ENCODE measurements around a stretch of chr16.

DNA sequence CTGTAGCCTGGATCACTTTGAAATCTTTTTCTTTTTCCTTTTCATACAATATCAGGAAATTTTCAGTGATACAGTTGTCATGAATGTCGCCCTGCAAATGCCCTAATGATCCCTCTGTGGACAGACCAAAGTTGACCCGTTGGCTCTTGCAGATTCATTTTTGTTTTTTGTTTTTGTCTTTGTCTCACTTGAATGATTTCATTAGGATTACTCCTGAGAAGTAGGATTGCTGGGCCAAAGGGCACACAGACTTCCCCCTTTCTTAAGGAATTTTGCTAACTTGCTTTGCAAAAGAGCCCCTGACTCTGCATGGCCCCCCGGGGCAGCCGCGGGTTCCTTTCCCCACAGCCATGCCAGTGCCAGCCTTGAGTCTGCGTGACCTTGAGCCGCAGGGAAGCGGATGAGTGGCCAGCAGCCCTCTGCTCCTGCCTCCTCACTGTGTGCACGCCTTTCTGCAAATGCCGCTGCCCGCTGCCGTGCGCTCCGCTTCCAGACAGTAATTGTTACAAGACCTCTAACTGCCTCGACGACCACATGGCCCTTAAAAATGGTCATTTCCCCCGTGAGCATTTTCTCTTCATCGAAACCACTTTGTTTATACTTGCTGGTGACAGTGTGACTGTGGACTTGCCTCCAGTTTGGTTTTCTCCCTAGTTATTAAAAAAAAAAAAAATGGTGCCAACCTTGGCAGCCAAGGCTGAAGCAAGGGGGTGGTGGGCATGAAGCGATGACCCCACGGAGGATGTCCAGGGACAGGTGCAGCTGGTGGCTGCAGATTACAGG, 28.2 kb downstream of the CRISPLD2 start:
- PRO-cap, result no peak
- RAMPAGE, long total RNA, 4 experiments, result start-site peak on the plus strand in 1 of 4 experiments, centred at position 283 of the sequence, 11 reads per replicate

DNA sequence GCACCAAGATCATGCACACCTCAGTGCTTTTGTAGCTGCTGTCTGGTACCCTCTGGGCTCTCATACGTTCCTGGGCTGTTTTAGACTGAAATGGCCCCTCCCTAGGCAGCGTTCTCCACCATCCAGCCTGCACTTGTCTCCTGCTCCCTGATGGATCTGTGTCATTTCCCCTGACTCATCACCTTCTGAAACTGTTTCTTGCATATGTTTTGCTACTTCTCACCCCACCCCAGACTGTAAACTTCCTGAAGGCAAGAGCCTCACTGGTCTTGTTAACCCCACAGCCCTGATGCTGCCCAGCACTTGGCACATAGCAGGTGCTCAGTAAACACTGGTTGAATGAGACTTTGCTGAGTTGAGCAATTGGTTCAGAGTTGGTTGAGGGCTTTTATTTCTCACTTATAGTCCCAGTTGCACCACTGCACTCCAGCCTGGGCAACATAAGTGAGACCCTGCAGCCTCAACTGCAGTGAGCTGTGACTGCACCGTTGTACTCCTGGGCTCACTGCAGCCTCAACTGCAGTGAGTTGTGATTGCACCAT, 78.7 kb downstream of the CRISPLD2 start:
- PRO-cap, result no peak
- RAMPAGE, long total RNA, 4 experiments, result no peak in any of the 4 experiments

DNA sequence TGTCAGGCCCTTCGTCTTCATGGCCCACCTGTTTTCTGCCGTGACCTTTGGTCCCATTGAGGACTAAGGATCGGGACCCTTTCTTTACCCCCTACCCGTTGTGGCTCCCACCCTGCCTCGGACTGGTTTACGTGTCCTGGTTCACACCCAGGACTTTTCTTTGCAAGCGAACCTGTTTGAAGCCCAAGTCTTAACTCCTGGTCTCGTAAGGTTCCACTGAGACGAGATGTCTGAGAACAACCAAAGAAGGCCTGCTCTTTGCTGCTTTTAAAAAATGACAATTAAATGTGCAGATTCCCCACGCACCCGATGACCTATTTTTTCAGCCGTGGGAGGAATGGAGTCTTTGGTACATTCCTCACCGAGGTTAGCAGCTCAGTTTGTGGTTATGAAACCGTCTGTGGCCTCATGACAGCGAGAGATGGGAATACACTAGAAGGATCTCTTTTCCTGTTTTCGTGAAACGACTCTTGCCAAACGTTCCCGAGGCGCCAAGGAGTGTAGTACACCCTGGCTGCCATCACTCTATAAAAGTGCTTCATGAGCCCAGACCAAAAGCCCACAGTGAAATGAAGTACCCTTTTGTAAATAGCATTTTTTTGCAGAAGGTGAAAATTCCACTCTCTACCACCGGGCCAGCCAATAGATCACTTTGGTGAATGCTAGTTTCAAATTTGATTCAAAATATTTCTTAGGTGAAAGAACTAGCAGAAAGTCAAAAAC, 87.7 kb downstream of the CRISPLD2 start:
- PRO-cap, result no peak
- RAMPAGE, long total RNA, 4 experiments, result no peak in any of the 4 experiments

DNA sequence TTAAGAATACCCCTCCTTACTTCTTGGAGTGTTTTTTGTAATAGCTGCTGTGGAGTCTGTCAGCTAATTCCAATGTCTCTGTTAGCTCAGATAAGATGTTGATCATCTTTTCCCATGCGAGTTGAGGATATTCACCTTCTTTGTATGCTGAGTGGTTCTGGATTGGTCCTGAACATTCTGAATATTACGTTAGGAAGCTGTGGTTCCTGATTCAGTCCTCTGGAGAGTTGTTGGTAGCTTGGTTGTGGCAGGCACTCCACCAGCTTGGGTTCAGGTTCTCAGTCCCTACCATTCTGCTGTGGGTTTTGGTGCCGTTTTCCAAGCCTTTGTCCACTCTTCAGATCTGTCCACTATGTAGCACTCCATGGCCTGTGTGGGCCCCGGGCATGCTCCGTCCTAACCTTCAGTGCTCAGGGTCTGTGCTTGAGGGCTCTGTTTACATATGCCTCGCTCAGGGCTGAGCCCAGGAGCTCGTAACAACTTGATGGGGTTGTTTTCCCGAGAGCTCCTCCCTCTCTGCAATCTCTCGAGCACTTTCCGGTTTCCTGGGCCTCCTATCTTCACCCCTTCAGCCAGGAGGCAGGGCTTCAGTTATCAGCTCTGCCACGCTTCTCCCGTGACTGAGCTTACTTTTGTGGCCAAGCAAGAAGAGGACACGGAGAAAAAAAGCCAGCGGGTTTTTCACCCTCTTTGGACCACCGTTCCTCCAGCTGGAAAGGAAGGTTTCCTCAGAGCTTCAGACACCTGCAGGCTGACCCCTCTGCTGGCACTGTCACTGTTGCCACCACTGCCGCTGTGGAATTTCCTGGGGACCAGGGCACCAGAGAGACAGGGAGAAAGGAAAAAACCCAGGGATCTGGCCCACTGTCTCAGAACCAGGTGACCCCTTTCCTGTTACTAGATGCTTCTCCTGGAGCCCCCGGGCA, 19.5 kb downstream of the KIAA0513 start:
- PRO-cap, result bidirectional peak, plus-strand start at position 629 of the sequence, minus-strand start at position 518 of the sequence
- RAMPAGE, long total RNA, 4 experiments, result start-site peak on the plus strand in 2 of 4 experiments, centred at positions 571 to 592 of the sequence, 10 to 11 reads per replicate; start-site peak on the minus strand in 1 of 4 experiments, centred at position 783 of the sequence, 6 reads per replicate

- PRO-cap, result bidirectional peak, plus-strand start at chr16:85048122, minus-strand start at chr16:85047962
- RAMPAGE, long total RNA, 4 experiments, result start-site peak on the minus strand in 2 of 4 experiments, at chr16:85047923-85047979 at its widest, 8 to 10 reads per replicate
Observed at GRCh38 chr16:85047767-85048271, 20.2 kb downstream of the KIAA0513 start.

- PRO-cap, result no peak
- RAMPAGE, long total RNA, 4 experiments, result no peak in any of the 4 experiments
Observed at GRCh38 chr16:85130199-85130708, 18.0 kb upstream of the CIBAR2 start.

DNA sequence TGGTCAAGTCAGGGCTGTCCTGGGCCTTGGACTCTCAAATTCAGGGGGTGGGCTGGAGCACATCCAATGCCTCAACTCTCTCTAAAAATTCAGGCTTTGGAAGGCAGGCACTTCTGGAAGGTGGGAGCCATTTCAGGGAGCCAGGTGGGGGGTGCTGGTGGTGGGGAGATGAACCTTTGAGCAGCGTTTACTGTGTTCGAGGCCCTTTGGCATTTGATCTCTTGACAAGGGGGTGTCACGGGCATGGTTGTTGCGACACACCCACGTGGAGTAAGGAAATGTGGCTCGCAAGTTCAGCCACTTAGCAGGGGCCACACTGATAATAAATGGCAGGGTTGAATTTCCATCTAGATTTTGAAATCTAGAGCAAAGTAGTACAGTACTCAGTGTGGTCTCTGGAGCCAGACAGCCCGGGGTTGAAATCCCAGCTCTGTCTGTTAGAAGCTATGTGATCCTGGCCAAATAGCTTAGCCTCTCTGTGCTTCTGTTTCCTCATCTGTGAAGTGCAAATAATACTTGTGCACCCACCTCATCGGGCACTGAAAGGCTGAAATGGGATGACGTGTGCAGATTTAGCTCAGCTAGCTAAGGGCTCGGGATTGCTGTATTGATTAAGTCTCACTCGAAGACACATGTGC, 47.2 kb upstream of the CIBAR2 start:
- PRO-cap, result no peak
- RAMPAGE, long total RNA, 4 experiments, result no peak in any of the 4 experiments

GRCh38 chr16:85232336-85232714, 120.1 kb upstream of the CIBAR2 start:
- PRO-cap, result no peak
- RAMPAGE, long total RNA, 4 experiments, result no peak in any of the 4 experiments

- PRO-cap, result no peak
- RAMPAGE, long total RNA, 4 experiments, result no peak in any of the 4 experiments
Observed at GRCh38 chr16:85329257-85329855, 217.1 kb upstream of the CIBAR2 start.

DNA sequence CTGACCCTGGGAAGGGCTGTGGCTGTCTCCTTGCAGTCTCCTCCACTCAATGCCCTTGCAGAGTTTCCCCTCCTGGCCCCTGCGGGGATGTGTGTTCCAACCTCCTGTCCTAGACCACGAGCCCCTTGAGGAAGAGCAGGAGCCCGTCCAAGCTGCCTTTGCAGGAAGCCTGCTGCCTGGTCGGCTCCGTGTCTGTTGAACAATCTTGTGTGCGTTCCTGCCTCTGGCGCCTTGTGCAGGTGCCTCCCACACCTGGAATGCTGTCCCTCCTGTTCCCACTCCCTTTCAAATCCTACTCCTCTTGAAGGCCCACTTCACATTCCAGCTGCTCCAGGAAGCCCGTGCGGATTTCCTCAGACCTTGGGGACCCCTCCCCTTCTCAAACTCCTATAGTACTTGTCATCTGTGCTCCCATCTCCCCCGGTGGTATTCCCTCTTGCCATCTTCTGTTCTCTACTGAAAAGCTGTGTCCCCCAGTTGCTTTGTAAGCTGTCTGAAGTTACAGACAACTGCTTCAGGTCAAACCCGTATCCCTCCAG, 241.6 kb upstream of the CIBAR2 start:
- PRO-cap, result unidirectional peak, minus-strand start at position 197 of the sequence
- RAMPAGE, long total RNA, 4 experiments, result no peak in any of the 4 experiments

DNA sequence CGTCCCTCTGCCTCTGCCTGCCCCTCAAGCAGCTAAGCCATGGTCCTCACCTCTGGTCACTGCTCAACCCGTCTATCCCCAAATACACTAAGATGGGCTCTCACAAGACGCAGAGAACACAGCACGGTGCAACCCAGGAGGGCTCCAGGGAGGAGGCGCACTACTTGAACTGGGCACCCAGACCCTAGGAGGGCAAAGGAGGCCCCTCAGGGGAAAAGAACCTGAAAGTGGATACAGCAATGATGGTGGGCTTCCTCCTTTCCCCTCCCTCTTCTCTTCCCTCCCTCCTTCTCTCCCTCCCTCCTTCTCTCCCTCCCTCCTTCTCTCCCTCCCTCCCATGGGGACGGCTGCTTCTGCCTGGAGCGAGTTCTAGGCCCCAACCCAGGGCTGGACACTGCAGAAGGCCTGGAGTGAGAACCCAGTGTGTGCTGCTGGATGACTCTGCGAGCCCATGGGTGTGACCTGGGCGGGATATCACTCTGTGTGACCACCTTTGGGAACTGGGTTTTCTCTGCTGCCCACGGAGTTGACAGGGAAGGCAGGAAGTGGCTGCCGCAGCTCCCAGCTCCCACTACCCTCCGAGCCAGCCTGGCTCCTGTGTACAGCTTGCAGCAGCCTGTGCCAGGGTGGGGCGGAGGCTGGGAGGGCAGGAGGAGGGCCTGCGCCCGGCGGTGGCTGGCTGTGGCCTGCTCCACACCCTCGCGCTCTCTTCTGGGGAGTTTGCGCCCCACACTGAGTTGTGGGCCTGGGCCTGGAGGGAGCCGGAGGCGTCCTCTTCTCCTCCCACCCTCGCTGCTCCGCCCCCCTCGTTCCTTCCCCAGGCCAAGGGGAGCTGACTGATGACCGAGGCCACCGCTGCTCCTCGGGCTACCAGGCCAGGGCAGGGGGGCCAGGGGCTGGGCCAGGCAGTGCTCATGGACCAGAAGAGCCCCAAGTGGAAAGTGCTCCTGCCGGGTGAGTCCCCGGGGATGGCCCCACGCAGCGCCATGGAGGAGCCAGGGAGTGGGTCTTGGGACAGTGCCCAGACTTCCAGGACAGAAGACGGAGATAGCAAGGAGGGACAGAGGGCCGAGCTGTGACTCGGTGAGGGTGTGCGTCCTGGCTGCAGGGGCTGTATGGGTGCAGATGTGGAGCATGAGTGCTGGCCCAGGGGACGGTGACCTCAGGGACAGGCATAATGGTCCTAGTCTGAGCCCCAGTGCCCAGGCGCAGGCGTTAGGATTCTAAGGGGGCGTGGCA, 242.4 kb upstream of the GSE1 start:
- PRO-cap, result bidirectional peak, plus-strand start at position 740 of the sequence, minus-strand start at position 597 of the sequence
- RAMPAGE, long total RNA, 4 experiments, result start-site peak on the plus strand in 2 of 4 experiments, centred at positions 705 to 818 of the sequence, 5 to 28 reads per replicate

GRCh38 chr16:85381804-85382996, 230.9 kb upstream of the GSE1 start:
- PRO-cap, result no peak
- RAMPAGE, long total RNA, 4 experiments, result no peak in any of the 4 experiments

- PRO-cap, result no peak
- RAMPAGE, long total RNA, 4 experiments, result no peak in any of the 4 experiments
Observed at GRCh38 chr16:85432974-85433979, 179.8 kb upstream of the GSE1 start.

GRCh38 chr16:85445274-85445974, 167.7 kb upstream of the GSE1 start:
- PRO-cap, result bidirectional peak, plus-strand start at chr16:85445681, minus-strand start at chr16:85445541
- RAMPAGE, long total RNA, 4 experiments, result no peak in any of the 4 experiments

DNA sequence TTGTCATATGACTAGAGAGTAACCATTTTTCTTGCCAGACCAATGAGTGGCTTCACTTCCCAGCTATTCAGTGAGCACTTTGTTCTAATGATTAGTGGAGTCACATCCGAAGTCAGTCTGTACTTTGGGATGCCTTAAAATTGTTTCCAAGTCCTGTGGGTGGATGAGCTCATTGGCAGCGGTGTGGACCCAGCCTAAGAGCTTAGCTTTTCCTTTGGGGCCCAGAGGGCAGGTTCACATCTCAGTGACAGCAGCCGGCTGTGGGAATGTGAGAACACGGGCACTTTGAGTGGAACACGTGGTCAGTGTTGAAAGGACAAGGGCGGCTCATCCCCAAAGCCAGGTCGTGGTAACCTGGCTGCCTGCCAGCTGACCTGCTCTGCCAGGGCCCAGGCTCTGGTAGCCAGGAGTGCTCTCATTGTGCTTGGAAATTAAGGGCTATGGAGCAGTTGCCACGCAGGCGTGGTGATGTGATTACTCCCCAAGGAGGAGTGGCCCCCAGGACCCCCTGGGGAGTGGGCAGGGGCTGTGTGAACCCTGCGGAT, 147.2 kb upstream of the GSE1 start:
- PRO-cap, result no peak
- RAMPAGE, long total RNA, 4 experiments, result no peak in any of the 4 experiments

GRCh38 chr16:85523071-85523961, 89.8 kb upstream of the GSE1 start:
- PRO-cap, result unidirectional peak, plus-strand start at chr16:85523516
- RAMPAGE, long total RNA, 4 experiments, result no peak in any of the 4 experiments

GRCh38 chr16:85561177-85561625, 51.9 kb upstream of the GSE1 start:
- PRO-cap, result no peak
- RAMPAGE, long total RNA, 4 experiments, result no peak in any of the 4 experiments

DNA sequence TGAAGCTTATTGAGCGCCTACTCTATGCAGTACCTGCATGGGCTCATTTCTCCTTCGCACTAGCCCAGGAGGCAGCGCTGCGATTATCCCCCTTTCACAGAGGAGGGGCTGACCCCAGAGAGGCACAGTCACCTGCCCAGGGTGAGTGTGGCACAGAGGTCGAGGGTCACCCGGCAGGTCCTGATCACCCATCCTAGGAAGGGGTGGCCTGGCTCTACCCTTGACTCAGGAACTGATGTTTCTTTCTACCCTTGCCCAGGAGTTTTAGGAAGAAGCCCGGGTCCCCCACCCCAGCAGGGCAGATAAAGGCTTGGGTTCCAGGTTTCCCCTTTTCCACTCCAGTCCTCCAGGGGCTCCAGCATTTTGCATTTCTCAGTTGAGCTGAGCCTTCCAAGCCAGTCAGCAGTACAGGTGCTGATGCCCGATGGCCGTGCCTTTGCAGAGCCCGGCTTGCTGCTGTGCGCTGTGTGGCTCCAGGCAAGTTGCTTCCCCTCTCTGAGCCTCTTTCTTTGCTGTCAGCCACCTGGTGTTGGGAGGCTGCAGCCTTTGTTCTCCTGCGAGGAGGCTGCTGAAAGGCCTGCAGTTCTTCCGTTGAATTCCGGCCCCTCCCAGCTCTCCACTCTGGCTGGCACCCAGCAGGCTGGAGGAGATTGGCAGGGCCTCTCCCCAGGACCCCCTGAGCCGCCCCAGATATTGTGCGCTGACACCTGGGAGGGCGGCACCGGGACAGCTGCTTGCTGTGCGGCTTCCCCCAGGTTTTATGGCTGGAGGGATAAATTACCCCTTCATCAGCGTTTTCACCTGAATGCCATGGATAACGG, 35.4 kb upstream of the GSE1 start:
- PRO-cap, result no peak
- RAMPAGE, long total RNA, 4 experiments, result start-site peak on the plus strand in 1 of 4 experiments, centred at position 376 of the sequence, 7 reads per replicate

- PRO-cap, result no peak
- RAMPAGE, long total RNA, 4 experiments, result start-site peak on the plus strand in 1 of 4 experiments, at chr16:85589836-85589886 at its widest, 18 reads per replicate
Observed at GRCh38 chr16:85589598-85590032, 23.5 kb upstream of the GSE1 start.

DNA sequence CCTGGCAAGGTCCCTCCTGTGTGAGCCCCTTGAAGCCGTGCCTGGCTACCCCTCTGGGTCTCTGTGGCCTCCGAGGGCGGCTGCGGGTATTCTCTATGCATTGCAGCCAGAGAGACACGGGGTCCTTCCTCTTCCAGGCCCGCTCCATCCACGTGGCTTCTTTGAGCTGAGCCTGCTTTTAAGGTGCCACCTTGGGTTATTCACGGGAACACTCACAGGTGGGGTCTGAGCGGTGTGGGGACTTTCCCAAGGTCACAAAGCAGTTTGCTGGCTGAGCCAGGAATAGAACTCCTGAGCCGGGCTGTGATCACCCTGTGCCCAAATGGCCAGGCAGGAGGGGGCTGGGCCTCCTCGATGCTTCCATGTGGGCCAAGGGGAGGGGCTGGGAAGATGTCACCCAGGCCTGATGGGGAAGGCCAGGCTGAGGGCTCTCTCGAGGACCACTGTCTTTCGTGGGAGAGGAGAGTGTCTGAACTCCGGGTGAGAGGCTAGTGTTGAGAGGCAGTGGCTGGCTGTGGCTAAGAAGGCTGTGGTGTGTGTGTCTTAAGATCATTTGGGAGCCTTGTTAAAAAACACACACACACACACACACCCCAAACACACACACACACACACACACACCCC, 13.0 kb upstream of the GSE1 start:
- PRO-cap, result no peak
- RAMPAGE, long total RNA, 4 experiments, result start-site peak on the plus strand in 2 of 4 experiments, centred at position 327 of the sequence, 7 to 15 reads per replicate

All from transverse colon (tissue), 4 donors.